ENCODE measurements around the gene NQO1.

- PRO-cap = no peak
- RAMPAGE, long total RNA, 2 experiments = no peak in any of the 2 experiments
Observed at GRCh38 chr16:68297089-68297767, 13.5 kb downstream of the SLC7A6OS start.

DNA sequence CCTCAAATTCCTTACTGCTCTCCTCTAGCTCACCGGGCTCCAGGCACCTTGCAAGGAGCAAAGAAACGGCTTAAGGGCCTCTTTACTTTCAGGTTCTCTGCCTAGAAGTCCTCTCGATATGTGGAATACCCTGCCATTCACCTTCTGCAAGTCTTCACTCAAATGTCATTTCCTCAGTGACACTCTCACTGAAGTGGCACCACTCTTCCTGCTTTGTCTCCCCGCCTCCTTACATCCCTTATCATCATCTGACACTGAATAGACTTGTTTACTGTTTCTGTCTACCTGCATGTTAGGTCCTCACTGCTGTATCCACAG is 965 bp downstream of the SLC7A6OS start:
- PRO-cap = no peak
- RAMPAGE, long total RNA, 2 experiments = no peak in any of the 2 experiments

DNA sequence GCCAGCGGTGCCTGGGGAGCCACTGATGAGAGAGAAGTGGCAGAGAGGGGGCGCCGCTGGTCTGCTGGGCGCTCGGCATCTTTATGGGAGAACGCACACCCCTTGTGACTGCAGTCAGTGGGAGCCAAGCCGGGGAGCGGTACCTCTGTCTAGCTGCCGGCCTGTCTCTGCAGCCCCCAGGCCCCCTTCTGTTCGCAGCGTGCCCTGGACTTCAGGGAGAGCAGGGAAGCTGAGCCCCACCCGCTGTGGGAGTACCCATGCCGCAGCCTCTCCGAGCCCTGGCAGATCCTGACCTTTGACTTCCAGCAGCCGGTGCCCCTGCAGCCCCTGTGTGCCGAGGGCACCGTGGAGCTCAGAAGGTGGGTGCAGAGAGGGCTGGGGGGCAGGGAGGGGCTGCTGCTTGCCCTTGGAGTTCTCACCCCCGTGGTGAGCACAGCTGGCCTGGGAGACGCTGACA is 44.7 kb downstream of the PRMT7 start:
- PRO-cap = no peak
- RAMPAGE, long total RNA, 2 experiments = no peak in any of the 2 experiments

- PRO-cap = no peak
- RAMPAGE, long total RNA, 2 experiments = no peak in any of the 2 experiments
Observed at GRCh38 chr16:68434474-68435135, 13.7 kb downstream of the SMPD3 start.

DNA sequence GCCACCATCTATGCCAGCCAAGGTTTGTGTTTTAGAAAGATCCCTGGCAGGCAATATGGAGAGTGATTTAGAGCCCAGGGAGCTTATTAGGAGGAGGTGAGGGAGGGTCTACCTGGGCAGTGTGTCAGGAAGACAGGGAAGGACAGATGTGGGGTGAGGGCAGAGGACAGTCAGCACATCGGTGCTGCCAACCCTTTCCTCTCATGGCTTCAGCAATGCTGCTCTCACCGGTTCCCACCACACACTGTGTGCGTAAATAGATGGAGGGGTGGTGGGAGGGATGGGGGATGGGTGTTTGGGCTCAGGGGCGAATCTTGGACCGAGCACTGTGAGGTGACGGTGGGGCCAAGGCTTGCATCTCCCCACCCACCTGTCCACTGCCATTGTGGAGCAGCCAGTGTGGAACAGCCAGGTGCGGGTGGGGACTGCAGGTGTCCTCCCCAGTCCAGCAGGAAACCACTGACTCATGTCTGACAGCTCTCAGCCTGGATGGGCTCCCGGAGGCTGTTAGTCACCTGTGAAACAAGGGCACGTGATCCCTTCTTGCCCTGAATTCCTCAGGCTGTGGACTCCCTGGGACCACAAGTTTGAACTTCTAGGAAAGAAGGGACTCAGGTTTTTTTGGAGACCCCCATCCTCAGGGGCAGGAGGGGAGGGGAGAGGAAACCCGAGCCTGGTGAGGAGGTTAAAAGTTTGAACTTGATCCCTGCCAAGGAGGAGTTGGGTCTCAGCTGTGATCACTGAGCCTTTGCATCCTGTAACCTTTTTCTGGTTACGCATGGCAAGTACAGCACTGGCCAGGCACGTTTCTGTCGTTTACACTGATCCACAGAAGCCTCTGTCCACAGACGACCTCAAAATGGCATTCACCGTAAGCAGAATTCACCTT is 42.7 kb upstream of the SMPD3 start:
- PRO-cap = no peak
- RAMPAGE, long total RNA, 2 experiments = no peak in any of the 2 experiments

- PRO-cap = no peak
- RAMPAGE, long total RNA, 2 experiments = no peak in any of the 2 experiments
Observed at GRCh38 chr16:68548918-68549258, 9.8 kb downstream of the ZFP90 start.

DNA sequence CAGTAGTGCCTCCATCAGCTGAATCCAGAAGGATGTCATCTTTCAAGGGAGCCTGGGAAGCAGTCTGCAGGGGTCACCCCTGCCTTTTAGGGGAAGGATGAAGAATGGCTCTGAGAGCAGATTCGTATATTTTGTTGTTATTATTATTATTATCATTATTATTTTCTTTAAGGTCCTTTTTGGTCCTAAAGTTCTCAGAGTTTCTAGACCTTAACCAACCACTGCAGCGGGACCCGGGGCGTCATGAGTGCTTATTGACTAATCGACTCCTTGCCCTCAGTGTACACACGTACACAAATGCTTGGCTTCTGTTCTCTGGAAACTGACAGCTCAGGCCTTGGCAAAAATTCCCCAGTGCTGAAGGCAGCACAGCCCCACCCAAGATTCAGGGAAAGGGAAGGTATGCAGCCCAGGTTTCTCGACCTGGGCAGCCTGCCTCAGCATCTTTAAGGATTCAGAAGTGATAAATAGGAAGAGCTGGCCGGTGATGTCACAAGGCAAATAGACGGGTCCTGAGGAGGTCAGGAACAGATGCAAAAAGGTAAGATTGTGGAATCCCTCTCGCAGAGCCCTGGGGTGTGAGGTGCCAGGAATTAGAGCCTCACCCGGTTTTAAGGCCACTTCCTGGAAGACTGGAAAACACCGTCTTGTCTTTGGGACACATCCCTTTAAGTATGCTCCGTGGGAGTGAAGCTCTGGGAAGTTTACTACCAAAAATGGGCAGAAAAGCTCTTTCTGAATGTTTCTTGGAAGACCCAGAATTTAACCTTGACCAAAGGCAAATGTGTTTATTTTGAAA is 9.0 kb upstream of the CDH3 start:
- PRO-cap = no peak
- RAMPAGE, long total RNA, 2 experiments = no peak in any of the 2 experiments

DNA sequence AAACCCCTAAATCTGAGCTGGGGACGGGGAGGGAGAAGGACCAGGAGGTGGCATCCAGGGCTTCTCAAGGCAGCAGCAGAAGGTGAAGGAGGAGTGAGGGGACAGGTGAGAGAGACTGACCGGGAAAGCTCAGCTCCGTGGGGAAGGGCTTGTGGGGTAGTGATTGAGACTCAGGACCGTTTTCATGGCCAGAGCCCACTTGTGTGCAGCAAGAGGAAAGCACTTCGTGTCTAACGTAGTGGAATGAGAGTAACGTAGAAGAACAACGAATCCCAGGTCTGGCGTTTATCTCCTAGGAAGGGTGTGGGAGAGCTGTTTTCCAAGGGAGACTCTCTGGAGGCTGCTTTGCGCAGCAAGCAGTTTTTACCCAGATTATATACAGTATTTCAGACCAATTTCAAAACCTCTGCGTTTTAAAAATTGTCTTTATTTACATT is 1.3 kb upstream of the CDH3 start:
- PRO-cap = no peak
- RAMPAGE, long total RNA, 2 experiments = no peak in any of the 2 experiments

DNA sequence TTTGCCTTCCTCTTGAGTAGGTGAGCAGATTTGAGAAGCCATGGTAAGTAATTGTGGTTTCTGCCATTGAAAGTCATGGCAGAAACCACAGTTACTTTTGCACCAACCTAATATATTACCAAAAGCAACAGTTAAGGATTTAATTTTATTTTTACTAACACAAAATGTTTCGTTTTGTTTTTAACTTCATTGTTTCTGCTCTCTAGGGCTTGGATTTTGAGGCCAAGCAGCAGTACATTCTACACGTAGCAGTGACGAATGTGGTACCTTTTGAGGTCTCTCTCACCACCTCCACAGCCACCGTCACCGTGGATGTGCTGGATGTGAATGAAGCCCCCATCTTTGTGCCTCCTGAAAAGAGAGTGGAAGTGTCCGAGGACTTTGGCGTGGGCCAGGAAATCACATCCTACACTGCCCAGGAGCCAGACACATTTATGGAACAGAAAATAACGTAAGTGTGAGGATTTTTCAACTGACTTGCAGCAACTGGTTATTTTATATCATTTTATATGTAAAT is 28.0 kb upstream of the TANGO6 start:
- PRO-cap = no peak
- RAMPAGE, long total RNA, 2 experiments = no peak in any of the 2 experiments

GRCh38 chr16:68985746-68986436 is 119.6 kb upstream of the HAS3 start:
- PRO-cap = no peak
- RAMPAGE, long total RNA, 2 experiments = no peak in any of the 2 experiments

DNA sequence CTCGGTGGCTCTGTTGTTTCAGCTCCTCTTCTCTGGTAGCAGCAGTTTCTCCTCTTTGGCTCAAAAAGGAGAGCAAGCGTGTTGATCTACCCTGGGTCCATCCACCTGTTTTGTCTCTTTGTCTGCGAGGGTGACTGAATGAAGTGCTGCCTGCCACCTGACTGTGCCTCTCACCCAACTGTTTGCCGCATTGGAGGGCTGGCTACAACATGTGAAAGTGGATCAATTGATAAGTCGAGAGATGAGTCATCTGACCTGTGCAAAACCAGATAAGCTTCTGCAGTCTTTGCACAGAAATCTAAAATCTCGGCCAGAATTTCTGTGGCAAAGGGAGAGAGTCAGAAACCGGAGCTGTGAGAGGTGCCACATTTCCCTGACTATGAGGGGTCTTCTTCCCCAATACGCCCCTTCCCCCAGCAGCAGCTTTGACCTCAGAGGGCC is 16.4 kb upstream of the HAS3 start:
- PRO-cap = no peak
- RAMPAGE, long total RNA, 2 experiments = no peak in any of the 2 experiments

GRCh38 chr16:69106467-69106929 is 1.0 kb downstream of the HAS3 start:
- PRO-cap = no peak
- RAMPAGE, long total RNA, 2 experiments = no peak in any of the 2 experiments

DNA sequence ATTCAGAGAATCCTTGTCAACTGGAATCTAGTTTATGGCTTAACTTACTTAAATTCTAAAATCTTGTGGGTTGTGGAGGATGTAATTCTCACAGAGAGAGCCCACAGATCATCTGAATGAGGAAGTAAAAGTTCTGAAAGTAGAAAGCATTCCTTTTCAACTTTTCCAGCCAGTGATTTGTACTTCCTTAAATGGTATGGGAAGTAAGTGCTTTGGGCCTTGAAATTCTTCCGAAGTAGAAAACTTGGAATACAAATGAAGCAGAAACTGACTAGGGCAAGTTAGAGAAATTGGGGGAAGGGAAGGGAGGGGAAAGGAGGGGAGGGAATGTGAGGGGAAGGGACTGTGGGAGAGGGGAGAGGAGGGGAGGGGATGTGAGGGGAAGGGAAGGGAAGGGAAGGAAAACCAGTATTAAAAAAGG is 15.6 kb upstream of the SNTB2 start:
- PRO-cap = no peak
- RAMPAGE, long total RNA, 2 experiments = no peak in any of the 2 experiments

GRCh38 chr16:69315488-69316398 is 4.6 kb downstream of the VPS4A start:
- PRO-cap = no peak
- RAMPAGE, long total RNA, 2 experiments = no peak in any of the 2 experiments

DNA sequence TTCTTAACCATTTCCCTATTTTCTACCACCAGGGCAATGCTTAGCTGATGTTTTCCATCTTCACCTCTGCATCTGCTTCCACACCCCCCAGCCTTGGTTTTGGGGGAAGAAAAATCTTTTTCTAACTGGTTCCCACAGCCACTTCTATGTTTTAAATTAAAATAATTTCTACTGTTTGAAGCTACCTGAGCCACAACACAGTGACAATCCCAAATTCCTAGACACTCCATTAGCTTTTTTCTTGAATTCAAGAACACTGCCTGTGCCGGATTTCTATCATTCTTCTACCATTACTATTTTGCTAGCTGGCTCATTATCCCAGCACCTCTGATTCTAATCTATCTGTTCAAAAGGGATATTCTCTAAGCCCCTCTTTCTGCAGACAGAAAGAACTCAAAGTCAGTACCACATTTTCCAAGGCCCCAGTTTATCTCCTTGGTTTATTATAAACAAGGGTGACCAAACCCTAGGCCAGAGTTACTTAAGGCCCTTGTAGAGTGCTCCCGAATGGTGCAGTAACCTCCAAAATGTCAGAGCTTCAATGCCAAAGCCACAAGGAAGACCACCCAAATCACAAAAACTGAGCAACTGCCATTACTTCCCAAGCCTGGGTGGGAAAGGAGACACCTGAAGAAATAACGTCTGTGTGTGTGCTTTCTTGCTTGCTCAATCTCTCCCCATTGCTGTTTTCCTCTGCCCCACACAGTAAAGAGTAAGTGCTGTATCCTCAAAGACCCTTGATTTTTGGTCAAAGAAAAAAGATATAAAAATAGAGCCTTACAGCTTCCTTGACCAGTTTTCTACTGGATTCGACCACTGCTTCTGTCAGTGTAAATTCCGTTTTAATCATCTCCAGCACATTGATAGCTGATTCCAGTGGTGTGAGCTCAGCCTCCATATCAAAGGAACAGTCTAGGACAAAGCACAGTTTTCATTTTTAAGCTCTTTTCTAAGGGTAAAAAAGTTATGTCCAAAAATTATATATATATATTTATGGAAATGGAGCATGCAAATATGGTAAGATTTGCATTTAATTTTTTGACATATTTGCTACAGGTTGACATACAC is 1.7 kb downstream of the TERF2 start:
- PRO-cap = no peak
- RAMPAGE, long total RNA, 2 experiments = no peak in any of the 2 experiments

GRCh38 chr16:69600656-69601108 is 34.9 kb downstream of the NFAT5 start:
- PRO-cap = no peak
- RAMPAGE, long total RNA, 2 experiments = no peak in any of the 2 experiments

GRCh38 chr16:69639240-69639947 is 73.6 kb downstream of the NFAT5 start:
- PRO-cap = no peak
- RAMPAGE, long total RNA, 2 experiments = no peak in any of the 2 experiments

DNA sequence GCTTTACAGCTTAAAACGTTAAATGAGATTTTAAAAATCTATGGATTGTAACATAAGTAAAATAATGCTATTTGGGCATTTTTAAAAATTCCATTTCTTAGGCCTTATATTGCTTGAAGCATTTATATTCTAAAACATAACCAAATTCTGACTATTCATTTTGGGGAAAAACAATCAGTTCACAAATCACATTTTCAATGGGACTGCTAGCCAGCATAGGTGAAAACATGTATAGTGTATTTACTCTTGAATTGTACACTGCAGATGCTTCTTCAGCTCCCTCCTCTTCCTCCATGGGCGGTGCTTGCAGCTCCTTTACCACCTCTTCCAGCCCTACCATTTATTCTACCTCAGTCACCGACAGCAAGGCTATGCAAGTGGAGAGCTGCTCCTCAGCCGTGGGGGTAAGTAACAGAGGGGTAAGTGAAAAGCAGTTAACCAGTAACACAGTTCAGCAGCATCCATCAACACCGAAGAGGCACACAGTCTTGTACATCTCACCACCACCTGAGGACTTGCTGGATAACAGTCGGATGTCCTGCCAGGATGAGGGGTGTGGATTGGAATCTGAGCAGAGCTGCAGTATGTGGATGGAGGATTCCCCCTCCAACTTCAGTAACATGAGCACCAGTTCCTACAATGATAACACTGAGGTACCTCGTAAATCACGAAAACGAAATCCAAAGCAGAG is 79.5 kb downstream of the NQO1 start:
- PRO-cap = no peak
- RAMPAGE, long total RNA, 2 experiments = no peak in any of the 2 experiments

DNA sequence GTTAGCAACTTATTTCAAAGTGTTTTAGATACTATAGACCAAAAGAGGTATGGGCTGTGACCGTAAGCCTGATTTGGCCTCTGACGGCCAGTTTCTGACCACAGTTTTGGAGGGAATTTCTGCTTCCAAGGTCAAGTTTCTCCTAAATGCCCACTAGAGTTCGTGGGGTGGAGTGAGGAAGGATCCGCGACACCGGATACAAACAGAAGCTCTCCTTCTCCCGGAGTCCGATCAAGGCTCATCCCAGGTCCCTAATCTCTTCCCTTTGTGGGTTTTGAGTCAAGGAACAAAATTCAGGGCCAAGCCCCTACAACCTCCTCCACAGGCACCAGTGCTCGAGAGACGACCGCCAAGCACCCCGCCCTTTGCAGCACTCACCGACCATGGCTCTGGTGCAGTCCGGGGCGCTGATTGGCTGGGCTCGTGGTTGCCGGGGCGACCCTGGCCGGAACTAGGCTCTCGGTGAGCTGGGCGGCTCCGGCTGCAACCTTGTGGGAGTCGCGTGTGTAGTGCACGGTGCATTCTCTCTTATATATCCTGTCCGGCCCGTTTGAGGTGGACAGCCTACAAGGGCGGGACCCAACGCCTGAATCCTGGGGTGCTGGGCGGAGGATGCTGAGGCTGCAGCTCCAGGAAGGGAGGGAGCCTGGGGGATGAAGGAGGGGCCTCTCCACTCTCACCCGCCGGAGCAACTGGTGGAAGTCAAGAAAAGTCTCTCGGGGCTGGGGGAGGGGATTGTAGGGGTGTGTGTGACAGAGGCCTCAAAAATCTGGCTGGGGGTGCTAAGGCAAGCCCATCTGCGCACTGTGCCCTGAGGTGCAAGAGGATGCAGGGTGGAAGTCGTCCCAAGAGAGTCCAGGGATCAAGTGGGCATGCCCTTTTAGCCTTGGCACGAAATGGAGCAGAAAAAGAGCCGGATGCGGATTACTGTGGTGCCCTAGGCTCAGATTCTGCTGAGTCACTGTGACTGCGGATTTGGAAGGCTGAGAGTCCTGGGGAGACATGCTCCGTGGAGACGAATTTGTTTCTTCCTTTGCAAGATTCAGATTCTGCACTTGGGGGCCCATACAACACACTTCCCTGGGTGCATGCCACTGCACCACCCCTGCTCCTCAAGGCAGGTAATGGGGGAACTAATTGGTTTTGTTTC is at the start of gene NQO1:
Gene NQO1, minus strand, starts transcription at position 506 of the 1,150 bp plus-strand sequence.
- PRO-cap = bidirectional peak, plus-strand start at position 494 of the sequence, minus-strand start at position 385 of the sequence; unidirectional peak, plus-strand start at position 961 of the sequence
- RAMPAGE, long total RNA, 2 experiments = start-site peak on the plus strand in 1 of 2 experiments, centred at position 982 of the sequence, 10 reads per replicate; start-site peak on the minus strand in 2 of 2 experiments, centred at positions 403 to 506 of the sequence, 43 to 365 reads per replicate

DNA sequence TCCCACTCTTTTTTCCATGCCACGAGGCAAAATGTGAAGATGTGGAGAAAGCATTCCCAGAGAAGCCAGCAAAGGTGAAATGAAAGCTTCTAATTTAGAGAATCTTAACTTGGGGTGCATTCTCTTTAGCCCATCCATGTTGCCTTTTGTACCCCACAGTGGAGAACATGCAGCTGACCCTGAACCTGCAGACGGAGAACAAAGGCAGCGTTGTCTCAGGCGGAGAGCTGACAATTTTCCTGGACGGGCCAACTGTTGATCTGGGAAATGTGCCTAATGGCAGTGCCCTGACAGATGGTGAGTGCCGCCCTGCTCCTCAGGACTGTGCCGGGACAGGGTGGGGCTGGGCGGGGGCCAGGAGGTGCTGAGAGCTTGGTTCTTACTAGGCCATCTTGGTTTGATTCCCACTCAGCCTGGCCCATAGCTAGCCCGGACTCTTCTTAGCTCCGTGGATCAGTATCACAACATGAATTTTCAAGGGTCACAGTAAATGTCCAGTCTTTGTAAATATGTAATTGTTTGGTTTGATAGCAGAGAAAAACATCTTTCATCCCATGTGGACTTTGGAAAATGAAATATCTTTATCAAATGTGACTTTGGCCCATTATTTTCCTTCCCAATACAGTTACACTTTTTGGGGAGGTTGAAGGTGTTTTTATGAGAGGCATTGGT is 78.0 kb downstream of the WWP2 start:
- PRO-cap = no peak
- RAMPAGE, long total RNA, 2 experiments = no peak in any of the 2 experiments